Glomerular endothelial cell (primary cell): ENCODE data around the genes OR1S2, OR5AN1 and MRPL16.

DNA sequence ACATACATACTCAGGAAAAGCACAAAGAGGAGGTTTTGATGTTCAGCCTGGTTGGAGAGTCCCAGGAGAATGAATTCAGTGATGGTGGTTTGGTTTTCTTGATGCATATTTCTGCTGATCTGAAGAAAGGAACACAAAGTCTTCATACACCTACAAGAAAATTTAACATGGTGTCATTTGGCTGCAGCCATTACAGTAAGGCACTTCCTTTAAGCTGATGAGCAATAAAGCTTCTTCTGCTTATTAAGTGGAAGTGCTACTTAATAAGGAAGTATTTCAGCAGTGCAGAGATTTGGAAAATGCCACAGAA, at the start of gene OR1S2:
Gene OR1S2 (minus strand): TSS at position 107 of the 310 bp plus-strand sequence.
- RAMPAGE, long total RNA: no peak

DNA sequence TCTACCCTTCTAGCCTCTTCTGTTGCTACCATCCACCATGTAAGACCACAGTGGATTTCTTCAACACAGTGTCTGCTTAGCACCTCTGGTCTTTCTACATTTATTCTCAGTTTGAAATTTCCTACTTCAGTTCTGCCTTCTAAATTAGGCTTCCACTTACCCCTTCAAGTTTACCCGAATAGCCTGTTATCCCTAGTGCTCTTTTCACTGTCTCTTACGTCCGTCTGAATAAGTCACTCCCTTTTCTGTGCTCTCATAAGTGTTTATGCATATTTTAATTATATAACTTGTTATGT, 2.7 kb downstream of the GLYAT start:
- RAMPAGE, long total RNA: no peak

GRCh38 chr11:59172700-59173028, 732 bp downstream of the DTX4 start:
- RAMPAGE, long total RNA: no peak

GRCh38 chr11:59173873-59174625, 2.1 kb downstream of the DTX4 start:
- RAMPAGE, long total RNA: no peak

DNA sequence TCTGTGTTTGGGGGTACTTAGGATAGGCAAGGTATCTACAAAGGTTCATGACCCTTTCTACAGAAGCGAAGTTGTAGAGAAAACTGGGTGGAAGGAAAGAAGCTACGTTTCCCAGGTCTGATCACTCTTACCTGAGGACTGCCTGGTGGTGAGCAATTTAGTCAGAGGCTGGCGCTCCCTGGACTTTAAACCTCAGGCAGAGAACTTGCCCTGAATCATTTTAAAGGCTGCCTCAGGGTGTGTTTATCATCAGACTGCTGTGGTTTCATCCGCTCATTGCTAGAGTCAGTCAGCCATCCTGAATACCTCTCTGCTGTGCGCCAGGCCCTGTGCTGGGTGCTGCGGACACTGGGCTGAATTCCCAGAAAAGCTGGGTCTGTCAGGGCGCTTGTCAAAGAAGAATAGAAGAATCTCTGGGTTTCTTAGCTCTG, 2.7 kb downstream of the DTX4 start:
- RAMPAGE, long total RNA: no peak

GRCh38 chr11:59181520-59182609, 9.9 kb downstream of the DTX4 start:
- RAMPAGE, long total RNA: no peak

DNA sequence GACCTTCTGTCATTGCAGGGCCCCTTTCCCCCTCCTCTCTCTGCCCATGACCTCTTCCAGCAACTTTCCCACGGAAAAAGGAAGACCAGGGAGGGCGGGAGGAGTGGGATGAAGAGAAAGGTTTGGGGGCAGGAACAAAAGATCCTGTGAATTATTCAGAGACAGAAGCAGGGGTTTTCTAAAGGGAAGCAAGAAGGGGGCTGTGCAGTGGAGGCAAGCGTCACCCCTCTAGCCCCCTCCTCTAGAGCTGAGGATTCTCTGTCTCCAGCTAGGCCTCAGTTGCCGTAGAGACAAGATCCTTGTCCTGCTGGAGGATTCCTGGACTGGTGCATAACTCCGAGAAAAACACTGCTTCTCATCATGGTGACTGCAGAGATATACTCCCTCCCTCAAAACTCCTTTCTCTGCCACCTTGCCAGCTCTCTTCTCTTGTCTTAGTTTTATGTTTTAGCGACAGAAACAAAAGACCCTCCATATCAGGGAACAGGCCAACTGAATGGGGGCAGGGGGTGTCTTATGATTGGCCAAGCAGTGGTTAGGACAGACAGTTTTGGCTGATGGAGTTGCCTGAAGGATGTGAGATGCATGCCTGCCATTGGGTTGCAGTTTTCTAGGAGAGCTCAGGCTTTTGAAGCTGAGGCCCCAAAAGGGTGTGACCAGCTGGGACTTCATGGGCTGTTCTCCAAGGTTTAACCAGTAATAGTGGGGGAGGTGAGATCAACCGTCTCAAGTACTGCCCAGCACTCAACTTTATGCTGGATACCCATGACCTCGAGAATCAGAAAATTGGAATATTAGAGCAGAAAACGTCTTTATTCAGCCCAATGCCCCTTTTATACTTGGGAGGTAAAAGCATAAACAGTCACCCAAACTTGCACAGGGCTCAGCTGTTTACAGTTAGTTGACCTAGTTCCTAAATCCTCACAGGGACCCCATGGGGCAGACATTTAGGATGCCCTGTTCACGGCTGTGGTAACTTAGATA, 13.3 kb downstream of the DTX4 start:
- RAMPAGE, long total RNA: no peak

DNA sequence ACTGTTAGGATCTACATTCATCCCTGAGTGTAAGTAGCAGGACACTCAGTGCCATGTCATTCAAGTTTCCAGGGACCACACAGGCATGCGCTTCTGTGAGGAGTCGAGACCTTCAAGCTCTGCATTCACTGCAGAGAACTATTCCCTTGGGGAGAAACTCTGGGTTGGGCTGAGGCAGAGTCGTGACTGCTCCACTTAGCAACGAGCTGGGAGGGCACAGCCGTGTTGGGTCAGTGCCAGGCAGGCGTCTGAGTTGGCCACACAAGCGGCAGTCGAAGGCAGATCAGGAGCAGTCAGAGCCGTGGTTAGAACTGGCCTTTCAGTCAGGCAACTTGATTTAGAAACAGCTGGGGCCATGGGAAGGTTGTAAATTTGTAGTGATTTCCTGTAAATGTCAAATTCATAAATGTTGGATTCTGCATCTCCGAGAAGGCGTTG, 14.7 kb downstream of the MPEG1 start:
- RAMPAGE, long total RNA: no peak

- RAMPAGE, long total RNA: no peak
These were observed at the start of gene OR5AN1 for GRCh38 chr11:59358605-59359075. OR5AN1 (plus strand) TSS chr11:59358895.

DNA sequence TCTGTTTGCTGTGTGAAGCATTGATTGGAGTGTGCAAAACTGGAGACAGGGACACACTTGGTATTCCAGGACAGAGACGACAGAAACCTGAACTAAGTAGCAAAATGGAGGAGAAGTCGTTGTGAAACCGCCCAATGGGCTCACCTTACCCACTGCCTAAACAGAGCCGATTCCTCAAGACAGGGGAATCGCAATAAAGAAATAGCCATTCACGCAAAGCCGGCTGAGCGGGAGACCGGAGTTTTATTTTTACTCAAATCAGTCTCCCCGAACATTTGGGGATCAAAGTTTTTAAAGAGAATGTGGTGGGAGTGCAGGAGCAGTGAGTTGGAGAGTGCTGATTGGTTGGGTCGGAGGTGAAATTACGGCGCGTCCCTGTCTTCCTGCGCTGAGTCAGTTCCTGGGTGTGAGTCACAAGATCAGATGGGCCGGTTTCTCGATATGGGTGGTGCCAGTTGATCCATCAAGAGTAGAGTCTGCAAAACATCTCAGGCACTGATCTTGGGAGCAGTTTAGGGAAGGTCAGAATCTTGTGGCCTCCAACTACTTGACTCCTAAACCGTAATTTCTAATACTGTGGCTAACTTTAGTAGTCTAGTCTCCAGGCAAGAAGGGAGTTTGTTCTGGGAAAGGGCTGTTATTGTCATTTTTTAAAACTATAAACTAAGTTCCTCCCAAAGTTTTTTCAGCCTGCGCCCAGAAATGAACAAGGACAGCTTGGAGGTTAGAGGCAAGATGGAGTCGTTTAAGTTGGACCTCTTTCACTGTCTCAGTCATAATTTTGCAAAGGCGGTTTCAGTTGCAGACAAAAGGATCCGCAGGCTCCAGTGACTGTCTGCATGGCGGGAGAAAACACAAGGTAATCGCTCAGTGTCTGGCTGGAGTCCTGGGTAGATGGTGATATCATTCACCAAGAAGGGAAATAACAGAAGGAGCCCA, 34.0 kb downstream of the OR4D9 start:
- RAMPAGE, long total RNA: no peak

- RAMPAGE, long total RNA: no peak
These were observed 36.5 kb downstream of the OR4D9 start for GRCh38 chr11:59547640-59548456.

- RAMPAGE, long total RNA: no peak
These were observed 39.6 kb downstream of the OR4D9 start for GRCh38 chr11:59550803-59551435.

DNA sequence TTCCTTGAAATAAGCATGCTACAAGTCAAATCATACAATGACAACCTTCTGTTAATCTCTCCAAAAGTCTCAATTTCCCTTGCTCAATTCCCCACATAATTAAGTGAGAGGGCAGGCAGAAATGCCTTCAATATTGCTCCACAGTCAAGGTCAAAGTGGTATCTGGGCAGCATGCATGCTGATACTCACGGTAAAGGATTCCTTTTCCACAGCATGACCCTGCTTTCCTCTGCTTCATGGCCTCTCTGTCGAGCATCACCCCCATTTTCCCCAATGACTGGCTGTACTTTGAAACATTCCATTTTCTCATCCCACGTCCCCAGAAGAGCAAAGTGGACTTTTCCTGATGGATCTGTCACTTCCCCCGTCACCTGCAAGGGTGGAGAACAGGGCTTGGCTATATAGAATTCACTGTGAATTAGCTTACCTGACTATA, 37.6 kb downstream of the OSBP start:
- RAMPAGE, long total RNA: no peak

DNA sequence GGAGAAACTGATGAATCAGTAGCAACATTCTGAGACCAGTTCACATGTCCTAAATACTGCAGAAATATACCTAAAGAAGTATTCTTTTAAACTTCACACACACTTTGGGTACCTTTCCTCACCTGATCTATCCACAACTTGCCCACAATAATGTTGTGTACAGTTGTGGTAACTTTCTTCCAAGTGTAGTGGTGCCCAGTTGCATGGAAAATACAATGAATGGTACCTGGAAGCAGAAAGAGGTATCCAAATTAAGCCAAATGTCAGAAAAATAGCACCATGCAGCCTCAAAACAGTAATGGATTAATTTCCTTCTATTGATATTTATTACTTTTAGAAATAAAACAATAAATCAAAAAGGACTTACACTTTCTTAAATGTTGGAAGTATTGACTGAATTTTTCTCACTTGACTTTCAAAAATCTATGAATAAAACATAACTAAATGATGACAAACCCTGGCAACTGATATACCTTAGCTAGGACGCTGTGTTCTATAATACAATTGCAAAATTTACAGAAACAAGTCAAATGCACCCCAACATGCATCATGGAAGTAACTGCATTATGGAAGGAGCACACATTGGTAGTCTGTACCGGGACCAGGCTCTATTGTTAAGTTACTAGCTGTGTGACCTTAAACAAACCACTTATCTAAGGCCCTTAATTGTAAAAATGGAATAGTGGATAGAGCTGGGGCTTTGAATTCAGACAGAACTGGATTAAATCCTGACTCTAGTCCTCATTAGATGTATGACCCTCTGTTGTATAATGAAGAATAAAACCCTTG, 34.1 kb downstream of the OSBP start:
- RAMPAGE, long total RNA: no peak

- RAMPAGE, long total RNA: no peak
These were observed 1.1 kb upstream of the OSBP start for GRCh38 chr11:59616640-59617016.

DNA sequence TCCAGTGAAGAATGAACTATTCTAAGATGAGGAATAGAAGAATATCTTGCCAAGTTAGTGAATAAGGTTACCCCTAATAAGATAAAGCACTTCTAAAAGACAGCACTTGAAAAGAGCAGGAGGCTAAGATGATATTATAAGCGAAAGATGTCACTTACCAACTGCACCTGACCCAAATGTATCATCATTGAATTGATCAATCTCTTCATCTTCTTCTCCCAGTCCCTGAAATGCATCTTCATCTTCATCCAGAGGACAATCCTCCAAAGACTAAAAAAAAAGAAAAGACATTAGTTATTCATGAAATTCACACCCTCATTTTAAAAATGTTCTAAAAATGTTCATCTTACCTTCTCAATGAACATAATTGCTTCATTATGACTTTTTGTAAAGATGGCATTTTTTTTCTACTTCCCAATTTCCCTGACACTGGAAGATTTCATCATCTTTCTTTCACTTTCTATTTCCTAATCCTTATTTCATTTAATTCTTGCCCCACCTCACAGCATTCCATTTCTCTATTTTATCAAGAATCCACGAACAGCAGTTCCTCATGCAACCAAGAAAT, 2.1 kb downstream of the PATL1 start:
- RAMPAGE, long total RNA: no peak

- RAMPAGE, long total RNA: no peak
These were observed 9.7 kb downstream of the MRPL16 start for GRCh38 chr11:59800604-59801520.

- RAMPAGE, long total RNA: start-site peak on the minus strand at chr11:59810742-59810783, 1,073 and 494 reads in 2 replicates
These were observed at the start of gene MRPL16 for GRCh38 chr11:59810031-59811083. MRPL16 (minus strand) TSS chr11:59810778.

DNA sequence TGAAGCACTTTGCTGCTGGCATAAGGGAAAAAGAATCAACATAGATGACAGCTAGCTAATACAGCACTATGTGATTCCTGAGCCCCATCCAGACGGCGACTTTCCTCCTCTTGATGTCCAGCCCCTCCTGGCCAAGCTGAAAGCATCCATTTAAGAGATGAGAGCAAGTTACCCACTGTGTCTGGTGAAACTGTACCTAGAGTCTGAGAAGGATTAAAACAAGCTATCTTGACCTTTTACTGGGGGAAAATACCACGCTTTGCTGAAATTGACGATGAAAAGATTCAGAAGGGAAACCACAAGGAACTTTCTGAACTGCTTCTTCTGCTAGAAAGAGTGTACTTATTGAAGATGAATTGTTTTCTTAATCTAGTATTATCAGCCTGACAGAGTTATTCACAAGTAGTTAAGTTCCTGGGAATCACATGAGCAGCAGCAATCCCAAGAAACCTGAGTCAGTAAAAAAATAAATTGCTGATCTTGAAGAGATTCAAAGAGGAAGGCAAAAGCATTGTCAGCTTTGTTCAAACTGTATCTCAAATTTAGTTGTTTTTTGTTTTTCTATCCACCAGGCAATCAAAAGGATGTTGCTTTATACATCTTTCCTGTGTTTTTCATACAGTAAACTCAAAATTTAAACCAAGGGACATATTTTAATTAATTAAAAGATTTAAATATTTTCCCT, 13.1 kb upstream of the MS4A6A start:
- RAMPAGE, long total RNA: no peak

- RAMPAGE, long total RNA: no peak
These were observed 16.4 kb upstream of the MS4A6E start for GRCh38 chr11:60310493-60311142.